Frontal cortex (tissue), 2 donors: ENCODE measurements around a stretch of chr6.

- RAMPAGE, long total RNA = no peak
Observed at GRCh38 chr6:6317762-6318439, 2.6 kb downstream of the F13A1 start.

- RAMPAGE, long total RNA = no peak
Observed at GRCh38 chr6:6331357-6331906, 11.0 kb upstream of the F13A1 start.

GRCh38 chr6:6590674-6590873 lies 2.1 kb downstream of the LY86 start:
- RAMPAGE, long total RNA = no peak

DNA sequence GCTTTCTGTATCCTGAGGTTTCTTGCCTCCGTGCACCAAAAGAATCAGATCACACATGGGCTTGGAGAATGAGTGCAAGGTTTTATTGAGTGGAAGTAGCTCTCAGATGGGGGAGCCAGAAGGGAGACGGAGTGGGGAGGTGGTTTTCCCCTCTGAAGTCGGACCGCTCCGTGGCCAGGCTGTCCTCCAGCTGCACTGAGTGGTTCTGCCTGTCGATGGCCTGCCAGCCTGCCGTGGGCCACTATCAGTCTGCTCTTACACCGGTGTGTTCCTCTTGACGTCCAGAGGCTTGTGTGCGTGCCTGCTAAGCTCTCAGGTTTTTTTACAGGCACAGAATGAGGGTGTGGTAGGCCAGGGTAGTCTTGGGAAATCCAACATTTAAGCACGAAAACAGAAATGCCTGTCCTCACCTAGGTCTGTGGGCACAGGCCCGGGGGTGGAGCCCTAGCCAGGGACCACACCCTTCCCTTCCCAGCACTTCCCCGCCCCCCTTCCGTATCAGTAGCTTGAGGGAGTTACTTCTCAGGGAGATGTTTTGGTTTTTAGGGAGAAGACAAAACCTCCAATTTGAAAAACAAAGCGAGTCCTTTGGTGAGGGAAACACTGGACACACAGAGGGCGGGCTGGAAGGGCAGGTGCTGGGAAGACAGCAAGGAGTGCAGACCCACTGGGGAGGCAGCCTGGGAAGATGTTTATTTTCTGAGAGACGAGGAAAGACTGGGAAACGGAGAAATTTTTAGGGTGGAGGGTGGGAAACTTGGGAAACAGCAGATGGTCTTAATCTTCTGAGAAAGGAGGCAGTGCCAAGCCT lies 106.4 kb downstream of the LY86 start:
- RAMPAGE, long total RNA = no peak

- RAMPAGE, long total RNA = no peak
Observed at GRCh38 chr6:6699902-6701113, 111.8 kb downstream of the LY86 start.

DNA sequence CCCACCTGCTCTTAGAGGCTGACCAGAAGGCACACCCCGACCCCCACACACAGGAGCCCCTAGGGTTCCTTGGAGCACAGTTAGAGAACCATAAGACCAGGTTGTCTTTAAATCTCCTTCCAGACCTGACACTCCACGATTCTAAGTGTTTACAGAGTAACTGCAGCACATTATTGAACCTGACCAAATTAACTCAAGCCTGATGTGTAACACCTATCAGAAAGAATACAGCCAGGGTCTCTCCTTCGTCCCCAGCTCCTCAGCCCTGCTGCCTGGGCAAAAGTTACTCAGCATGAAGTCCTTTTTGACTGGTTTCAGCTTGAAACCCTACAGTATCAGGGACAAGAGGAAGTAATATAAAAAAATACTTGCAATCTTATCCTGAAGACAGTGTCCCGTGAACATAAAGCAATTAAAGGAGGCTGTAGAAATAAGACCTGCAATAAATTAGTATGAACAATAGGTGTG lies 114.9 kb downstream of the LY86 start:
- RAMPAGE, long total RNA = no peak

DNA sequence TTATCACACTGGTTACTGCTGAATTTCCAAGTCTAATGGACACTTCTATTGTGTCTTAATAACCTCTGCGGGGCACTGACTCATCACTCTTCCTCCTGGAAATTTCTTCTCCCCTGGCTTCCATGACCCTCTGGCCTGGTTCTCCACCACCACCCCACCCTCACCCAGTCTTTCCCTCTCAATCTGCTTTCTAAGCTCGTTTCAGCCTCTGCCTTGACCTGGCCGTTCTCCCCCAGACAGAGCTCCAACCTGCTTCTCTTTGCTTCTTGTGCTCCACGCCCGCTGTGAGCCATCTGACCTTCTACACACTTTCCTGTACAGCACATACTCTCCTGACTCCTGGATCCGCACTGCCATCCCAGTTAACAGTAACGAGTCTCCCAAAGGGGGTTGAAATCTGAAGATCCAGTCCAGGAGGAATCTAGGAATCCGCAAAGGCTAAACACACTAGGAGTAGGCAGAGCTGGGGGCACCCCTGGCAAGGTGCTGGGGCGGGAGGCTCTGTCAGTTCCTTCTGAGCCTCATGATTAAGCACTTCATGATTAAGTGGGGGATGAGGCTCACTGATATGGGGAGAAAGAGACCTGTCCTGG lies 146.2 kb downstream of the LY86 start:
- RAMPAGE, long total RNA = no peak

DNA sequence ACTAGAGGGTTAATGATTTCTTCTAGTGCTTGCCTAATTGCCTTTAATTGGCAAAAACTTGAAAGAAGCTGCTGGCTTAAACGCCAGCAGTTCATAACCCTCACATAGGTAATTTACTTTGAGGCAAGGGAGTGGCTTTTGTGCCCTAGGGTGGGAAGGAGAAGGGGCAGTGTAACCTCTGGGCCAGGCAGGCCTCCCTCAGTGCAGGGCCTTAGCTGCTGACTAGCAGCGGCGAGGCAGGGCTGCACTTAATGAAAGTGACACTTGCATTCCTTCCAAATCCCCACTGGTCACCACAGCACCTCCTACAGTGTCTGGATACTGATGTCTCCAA lies 152.6 kb downstream of the LY86 start:
- RAMPAGE, long total RNA = no peak

- RAMPAGE, long total RNA = no peak
Observed at GRCh38 chr6:6748962-6749368, 160.4 kb downstream of the LY86 start.

DNA sequence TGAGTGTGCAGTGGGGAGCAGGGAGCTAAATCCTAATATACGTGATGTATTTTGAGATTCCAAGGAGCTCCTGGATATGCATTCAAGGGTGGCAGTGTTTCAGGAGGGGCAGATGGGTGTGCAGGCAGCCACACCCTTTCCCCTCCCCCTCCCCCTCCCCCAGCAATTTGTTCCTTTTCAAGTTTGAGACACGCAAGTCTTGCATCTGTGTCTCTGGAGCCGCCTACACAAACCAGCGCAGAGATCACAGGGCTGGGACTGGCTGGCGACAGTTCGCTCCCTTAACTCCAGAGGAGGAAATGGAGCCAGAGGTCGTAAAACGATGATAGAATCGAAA lies 163.0 kb downstream of the LY86 start:
- RAMPAGE, long total RNA = no peak

DNA sequence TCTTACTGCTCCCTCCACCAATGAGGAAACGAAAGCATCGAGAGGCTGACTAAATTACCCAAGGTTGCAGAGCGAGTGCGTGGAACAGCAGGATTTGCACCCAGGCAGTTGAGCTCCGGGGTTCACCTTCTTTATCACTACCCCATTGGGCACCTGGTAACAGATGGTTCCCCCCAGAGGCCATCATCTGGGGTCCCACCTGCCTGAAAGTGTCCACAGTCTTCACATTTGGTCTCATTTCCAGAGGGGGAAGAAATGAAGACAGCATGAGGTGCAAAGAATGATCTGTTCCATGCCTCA lies 208.4 kb downstream of the LY86 start:
- RAMPAGE, long total RNA = no peak

GRCh38 chr6:6882868-6883652 lies 224.7 kb upstream of the RREB1 start:
- RAMPAGE, long total RNA = no peak

- RAMPAGE, long total RNA = no peak
Observed at GRCh38 chr6:6891854-6892544, 215.8 kb upstream of the RREB1 start.

- RAMPAGE, long total RNA = no peak
Observed at GRCh38 chr6:7073663-7074298, 34.0 kb upstream of the RREB1 start.

DNA sequence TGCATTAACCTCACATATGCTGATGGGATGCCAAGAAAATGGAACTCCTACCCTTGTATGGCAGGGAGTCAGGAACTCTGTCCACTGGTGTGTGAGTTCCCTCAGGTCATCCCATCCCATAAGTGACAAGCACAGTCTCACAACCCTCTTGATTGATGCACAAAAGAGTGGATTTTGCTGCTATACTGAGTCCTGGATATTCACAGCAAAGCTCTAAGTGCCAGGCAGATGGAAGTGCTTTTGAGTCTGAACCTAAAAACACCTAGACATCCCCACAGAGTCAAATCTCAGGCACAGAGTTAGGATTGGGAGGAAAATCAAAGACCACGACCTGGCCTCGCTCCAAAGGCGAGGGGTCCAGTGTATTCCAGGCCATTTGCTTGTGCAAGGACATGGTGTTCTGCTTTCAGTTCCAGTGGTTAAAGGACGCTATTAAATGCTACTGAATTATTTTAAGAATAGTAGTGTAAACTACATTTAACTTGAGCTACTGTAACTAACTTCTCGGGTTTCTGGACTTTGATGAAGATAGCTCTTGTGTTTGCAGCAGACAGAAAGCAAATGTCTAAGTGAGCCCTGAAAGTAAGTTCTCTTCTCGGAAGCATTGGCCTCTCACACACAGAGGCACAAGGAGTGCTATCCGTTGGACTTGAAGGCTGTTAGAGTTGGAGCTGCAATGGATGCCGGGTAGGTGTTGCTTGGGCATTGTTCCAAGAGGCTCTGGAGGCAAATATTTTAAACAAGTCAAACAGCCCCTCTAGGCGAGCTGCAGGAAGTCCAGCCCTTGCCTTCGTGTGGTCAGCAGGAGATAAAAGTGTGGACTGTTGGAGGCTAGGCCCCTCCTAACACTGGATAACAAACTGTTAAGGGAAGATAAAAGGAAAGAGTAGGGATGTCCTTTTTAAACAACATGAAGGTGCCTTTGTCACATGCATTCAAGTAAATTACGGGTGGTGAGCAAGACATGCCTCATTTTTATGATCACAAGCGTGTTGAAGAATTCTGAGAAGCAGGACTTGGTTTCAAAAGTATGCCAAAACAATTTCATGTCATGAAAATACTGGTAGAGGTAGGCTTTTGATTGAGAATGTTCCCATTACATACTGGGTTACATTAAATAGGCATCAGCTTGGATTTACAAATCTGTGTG lies 57.1 kb downstream of the RREB1 start:
- RAMPAGE, long total RNA = no peak

- RAMPAGE, long total RNA = no peak
Observed at GRCh38 chr6:7203777-7204648, 96.3 kb downstream of the RREB1 start.

DNA sequence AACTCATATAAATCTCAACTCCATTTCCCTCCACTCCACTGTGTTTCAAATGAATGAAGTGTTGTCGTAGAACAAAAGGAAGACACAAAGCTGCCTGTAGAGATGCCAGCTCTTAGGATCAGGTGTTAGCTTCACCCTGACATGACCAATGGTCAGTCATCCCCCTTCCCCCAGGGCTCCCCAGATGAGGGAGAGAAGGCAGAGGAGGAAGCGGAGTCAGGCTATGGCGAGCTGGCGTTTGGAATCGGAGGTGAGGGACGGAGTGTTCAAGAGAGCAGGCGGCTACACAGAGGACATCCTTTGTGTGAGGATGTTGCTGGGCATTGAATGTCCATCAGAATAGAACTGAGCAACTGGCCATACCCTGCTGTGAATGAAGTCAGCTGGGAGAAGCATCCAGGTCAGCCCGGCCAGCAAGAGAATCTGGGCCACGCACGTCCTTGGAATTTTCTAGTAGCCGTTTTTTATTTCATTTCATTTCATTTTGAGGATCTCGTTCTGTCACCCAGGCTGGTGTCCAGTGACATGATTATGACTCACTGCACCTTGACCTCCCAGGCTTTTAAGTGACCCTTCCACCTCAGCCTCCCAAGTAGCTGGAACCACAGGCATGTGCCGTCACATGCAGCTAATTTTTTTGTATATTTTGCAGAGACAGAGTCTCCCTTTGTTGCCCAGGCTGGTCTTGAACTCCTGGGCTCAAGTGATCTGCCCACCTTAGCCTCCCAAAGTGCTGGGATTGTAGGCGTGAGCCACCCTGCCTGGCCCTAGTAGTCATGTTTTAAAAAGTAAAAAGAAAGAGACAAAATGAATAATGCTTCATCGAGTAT lies 97.9 kb downstream of the SSR1 start:
- RAMPAGE, long total RNA = no peak

DNA sequence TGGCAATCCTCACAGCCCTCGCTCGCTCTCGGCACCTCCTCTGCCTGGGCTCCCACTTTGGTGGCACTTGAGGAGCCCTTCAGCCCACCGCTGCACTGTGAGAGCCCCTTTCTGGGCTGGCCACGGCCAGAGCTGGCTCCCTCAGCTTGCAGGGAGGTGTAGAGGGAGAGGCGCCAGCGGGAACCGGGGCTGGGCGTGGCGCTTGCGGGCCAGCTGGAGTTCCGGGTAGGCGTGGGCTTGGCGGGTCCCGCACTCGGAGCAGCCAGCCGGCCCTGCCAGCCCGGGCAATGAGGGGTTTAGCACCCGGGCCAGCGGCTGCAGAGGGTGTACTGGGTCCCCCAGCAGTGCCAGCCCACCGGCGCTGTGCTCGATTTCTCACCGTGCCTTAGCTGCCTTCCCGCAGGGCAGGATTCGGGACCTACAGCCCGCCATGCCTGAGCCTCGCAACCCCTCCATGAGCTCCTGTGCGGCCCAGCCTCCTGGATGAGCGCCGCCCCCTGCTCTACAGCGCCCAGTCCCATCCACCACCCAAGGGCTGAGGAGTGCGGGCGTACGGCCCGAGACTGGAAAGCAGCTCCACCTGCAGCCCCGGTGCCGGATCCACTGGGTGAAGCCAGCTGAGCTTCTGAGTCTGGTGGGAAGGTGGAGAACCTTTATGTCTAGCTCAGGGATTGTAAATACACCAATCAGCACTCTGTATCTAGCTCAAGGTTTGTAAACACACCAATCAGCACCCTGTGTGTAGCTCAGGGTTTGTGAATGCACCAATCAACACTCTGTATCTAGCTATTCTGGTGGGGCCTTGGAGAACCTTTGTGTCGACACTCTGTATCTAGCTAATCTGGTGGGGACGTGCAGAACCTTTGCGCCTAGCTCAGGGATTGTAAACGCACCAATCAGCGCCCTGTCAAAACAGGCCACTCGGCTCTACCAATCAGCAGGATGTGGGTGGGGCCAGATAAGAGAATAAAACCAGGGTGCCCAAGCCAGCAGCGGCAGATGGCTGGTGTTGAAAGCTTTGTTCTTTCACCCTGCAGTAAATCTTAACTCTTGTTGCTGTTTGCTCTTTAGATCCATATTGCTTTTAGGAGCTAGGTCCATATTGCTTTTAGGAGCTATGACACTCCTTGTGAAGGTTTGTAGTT lies 31.4 kb upstream of the SSR1 start:
- RAMPAGE, long total RNA = no peak

DNA sequence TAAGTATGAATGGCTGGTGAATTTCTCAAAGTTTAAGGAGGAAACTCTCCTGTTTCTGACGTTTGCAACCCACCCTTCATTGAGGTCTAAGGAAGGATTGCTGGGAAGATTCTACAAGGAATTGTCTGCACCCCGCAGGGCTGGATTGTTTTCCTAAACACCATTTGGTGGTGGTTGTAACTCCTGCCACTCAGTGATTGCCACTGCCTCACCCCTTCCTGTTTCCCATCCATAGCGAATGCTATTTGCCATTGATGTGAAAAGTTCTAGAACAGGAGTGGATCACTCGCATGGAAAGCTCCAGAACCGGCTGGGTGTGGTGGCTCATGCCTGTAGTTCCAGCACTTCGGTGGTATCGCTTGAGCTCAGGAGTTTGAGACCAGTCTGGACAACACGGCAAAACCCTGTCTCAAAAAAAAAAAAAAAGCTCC lies 8.6 kb upstream of the DSP start:
- RAMPAGE, long total RNA = no peak

GRCh38 chr6:7545673-7546445 lies 4.4 kb downstream of the DSP start:
- RAMPAGE, long total RNA = no peak